GM23338 (cell line): Measurements from ENCODE around the genes HOXA1 and HOXA13.

DNA sequence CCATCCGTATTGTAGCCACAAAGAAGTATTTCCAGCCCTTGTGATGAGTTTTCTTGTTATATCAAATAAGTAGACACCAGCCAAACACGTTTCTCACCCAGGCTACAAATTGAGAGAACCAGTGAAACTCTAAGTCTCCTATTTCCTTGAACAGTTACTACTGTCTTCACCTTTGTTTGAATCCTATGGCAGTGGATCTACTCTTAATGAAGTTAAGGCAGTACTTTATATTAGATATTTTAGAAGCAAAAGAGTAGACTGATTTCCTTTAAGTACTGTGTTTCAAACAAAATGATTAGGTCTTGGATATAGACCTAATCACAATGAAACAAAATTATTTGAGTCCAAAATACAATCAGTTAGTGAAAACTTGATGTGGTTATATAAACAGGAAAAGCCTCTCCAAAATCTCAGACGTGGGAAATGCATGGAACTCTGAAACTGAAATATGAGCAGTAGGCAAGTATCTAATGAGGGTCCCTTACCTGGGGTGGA lies 234.4 kb upstream of the NFE2L3 start:
- PRO-cap: no peak
- RAMPAGE, long total RNA: no peak

DNA sequence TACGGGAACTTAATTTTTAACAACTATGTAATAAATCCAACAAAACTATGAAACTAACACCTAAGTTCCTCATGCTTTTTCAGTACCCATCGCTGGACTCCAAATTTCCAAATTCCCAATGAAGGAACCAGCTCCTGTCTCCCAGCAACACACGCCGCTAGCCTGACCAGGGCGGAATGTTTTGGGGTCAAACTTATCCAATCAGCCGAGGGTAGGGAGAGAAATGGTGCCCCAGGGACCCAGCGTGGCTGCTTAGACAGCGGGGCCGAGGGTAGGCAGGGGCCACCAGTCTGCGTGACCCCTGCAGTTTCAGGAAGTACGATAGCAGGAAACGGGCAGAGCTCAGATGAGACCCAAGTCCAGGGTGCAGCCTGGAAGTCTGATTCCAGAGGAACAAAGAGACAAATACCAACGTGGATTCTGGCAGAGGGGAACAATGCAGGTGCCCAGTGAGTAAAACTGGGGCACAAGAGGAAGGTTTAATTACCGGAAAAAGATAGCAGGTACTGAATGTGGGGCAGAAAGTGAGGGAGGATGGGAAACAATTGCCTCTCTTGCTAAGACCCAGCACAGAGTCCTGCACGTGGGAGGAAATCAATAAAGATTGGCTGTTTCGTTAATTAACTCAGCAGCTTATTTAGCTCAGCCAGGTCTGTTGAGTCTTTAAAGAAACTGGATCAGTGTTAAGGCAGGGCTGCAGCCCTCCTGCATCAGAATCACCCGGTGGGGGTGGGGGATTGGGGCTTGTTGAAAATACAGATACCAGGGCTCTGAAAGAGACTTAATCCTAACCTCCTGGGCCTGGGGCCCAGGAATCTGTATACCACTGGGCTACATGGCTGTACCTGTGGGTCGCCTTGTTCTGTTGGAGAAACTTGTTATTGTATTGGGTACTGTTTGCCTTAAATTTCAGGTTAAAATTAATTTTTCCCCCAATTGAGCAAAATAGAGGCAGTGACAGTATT lies 50.4 kb upstream of the NFE2L3 start:
- PRO-cap: bidirectional peak, plus-strand start at position 324 of the sequence, minus-strand start at position 252 of the sequence; bidirectional peak, plus-strand start at position 377 of the sequence, minus-strand start at position 381 of the sequence
- RAMPAGE, long total RNA: no peak

DNA sequence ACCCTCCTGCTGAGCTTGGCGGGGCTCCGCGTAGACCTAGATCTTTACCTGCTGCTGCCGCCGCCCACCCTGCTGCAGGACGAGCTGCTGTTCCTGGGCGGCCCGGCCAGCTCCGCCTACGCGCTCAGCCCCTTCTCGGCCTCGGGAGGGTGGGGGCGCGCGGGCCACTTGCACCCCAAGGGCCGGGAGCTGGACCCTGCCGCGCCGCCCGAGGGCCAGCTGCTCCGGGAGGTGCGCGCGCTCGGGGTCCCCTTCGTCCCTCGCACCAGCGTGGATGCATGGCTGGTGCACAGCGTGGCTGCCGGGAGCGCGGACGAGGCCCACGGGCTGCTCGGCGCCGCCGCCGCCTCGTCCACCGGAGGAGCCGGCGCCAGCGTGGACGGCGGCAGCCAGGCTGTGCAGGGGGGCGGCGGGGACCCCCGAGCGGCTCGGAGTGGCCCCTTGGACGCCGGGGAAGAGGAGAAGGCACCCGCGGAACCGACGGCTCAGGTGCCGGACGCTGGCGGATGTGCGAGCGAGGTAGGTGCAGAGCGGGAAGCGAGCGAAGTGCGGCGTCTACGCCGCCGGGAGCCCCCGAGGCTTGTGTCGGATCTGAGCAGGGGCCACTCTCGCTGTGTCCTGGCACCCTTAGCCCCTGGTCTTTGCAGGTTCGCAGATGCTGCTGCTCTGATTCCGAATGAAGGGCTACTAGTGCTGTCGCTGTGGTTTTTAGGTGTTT lies 711 bp downstream of the NFE2L3 start:
- PRO-cap: bidirectional peak, plus-strand start outside the sequence, minus-strand start at position 71 of the sequence; bidirectional peak, plus-strand start at position 522 of the sequence, minus-strand start at position 498 of the sequence; bidirectional peak, plus-strand start outside the sequence, minus-strand start at position 678 of the sequence
- RAMPAGE, long total RNA: no peak

GRCh38 chr7:26188538-26189237 lies 11.9 kb downstream of the HNRNPA2B1 start:
- PRO-cap: no peak
- RAMPAGE, long total RNA: no peak

- PRO-cap: unidirectional peak, minus-strand start at chr7:26193868
- RAMPAGE, long total RNA: no peak
Observed at GRCh38 chr7:26193706-26194161, 6.8 kb downstream of the HNRNPA2B1 start.

- PRO-cap: no peak
- RAMPAGE, long total RNA: no peak
Observed at GRCh38 chr7:26346417-26347329, 55.0 kb downstream of the SNX10 start.

DNA sequence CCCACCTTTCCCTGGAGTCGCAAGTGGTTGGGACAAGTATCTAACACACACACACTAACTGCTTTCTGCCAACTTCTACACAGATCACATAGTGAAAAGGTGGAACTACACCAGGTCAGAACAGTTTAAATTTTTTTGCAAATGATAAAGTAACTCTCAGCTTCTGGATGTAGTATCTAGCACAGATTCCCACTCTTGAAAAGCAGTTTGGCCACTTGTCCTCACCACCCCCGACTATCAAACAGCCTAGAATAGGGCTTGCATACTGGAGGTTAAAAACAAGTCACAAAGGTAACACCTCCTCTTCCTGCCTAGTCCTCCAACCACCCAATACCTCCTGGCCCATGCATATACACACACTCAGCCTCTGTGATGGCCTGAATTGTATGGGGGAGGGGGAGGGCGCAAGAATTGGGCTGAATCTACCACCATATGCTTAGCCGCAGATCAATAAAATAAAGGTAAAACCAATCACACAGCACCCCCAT lies 5.7 kb downstream of the SKAP2 start:
- PRO-cap: no peak
- RAMPAGE, long total RNA: no peak

DNA sequence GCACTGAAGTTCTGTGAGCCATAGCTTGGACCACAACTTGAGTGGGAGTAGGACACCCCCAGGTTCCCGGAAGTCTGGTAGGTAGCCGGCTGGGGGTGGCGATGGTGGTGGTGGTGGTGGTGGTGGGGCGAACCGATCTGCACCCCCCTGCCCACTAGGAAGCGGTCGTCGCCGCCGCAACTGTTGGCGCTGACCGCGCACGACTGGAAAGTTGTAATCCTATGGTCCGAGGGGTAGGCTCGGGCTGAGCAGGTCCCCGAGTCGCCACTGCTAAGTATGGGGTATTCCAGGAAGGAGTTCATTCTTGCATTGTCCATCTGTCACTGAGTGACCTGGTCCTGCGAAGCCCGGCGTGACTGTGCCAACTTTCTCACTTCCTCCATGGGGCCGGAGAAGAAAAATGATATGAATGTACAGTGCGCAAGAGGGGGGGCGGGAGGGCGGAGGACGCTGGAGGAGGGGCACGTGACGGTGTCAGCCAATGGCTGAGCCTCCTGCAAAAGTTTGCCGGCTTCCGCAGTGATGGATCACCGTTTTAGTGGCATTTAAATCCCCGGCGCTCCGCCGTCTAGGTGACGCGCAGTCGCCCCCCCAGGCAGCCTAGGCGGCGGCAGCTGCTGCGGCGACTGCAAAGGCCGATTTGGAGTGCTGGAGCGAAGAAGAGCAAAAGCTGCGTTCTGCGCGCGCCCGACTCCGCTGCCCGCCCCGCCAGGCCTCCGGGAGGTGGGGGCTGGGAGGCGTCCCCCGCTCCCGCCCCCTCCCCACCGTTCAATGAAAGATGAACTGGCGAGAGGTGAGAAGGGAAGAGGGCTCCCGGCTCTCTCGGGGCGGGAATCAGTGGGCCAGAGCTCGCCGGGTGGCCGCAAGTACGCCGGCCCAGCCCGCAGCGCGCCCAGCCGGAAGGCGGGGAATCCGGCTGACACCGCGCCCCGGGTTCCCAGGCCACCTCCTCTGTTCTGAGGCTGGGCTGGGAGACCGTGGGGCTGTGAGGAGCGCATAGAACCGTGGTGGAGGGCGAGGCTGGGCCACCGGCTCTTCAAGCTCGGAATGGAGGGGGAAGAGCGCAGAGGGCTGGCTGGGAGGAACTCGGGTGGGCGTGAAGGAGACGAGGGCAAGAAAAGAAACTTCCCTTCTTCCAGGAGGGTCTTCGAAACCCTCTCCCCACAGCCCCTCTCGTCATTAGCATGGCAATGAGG lies at the start of gene HOXA1:
Gene HOXA1 (minus strand): TSS at position 405 of the 1,196 bp plus-strand sequence.
- PRO-cap: unidirectional peak, plus-strand start at position 631 of the sequence
- RAMPAGE, long total RNA: no peak

GRCh38 chr7:27113130-27113684 lies 10.7 kb upstream of the HOXA2 start:
- PRO-cap: no peak
- RAMPAGE, long total RNA: no peak

GRCh38 chr7:27148611-27149238 lies 1.2 kb upstream of the HOXA6 start:
- PRO-cap: no peak
- RAMPAGE, long total RNA: no peak

DNA sequence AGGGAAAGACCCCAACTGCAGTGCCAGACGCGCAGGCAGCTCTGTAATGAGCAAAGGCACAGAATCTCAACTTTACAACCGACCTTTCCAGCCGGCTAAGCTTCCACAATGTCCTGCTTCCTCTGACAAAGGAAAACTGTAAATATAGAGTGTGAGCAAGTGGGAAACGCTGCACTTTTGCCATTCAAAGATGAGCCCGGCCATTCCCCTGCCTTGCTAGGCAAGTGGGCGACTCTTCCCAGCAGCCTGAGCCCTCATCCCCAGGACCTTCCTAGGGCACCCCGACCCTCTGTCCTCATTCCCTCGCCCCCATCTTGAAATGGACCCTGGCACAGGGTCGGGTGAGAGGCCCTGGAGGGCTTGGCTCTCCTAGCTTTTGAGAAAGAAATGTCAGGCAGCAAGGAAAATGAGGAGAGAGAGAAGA lies 1.1 kb downstream of the HOXA7 start:
- PRO-cap: no peak
- RAMPAGE, long total RNA: no peak

- PRO-cap: no peak
- RAMPAGE, long total RNA: no peak
Observed at GRCh38 chr7:27172495-27173571, 1.3 kb downstream of the HOXA10 start.

GRCh38 chr7:27174548-27175079 lies 494 bp upstream of the HOXA10 start:
- PRO-cap: no peak
- RAMPAGE, long total RNA: no peak

DNA sequence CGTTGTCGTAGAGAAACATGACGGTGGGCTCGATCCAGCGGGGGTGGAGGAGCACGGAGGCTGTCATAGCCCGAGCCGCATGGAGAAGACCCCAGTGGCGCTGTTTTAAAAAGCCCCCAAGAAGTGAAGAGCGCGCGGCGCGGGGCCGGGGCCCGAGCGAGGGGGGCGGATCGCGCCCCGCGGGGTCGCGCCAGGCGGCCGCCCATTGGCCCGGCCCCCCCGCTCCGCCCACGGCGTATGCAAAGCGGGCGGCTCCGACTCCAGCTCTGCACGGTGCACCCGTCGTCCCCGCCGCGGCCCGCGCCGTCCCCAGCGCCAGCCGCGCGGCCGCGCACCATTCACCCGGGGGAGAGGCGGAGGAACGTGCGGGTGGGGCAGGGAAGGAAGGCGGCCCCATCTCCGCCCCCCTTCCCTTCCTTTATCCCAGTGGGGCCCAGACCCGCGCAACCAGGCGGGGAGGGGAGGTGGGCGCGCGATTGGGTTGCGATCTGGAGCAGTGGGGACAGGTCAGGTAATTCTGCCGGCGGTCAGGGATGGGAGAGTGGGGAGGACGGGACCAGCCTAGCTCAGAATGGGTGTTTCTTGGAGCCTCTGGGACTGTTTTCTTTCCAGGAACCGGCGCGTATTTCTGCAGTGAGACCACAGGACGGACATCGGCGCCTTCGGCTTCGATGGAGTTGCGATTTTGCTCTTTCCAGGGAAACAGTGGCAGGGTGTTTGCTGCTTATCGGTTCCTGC lies at the start of gene HOXA13:
Gene HOXA13 (minus strand): TSS at position 81 of the 738 bp plus-strand sequence.
- PRO-cap: no peak
- RAMPAGE, long total RNA: no peak

DNA sequence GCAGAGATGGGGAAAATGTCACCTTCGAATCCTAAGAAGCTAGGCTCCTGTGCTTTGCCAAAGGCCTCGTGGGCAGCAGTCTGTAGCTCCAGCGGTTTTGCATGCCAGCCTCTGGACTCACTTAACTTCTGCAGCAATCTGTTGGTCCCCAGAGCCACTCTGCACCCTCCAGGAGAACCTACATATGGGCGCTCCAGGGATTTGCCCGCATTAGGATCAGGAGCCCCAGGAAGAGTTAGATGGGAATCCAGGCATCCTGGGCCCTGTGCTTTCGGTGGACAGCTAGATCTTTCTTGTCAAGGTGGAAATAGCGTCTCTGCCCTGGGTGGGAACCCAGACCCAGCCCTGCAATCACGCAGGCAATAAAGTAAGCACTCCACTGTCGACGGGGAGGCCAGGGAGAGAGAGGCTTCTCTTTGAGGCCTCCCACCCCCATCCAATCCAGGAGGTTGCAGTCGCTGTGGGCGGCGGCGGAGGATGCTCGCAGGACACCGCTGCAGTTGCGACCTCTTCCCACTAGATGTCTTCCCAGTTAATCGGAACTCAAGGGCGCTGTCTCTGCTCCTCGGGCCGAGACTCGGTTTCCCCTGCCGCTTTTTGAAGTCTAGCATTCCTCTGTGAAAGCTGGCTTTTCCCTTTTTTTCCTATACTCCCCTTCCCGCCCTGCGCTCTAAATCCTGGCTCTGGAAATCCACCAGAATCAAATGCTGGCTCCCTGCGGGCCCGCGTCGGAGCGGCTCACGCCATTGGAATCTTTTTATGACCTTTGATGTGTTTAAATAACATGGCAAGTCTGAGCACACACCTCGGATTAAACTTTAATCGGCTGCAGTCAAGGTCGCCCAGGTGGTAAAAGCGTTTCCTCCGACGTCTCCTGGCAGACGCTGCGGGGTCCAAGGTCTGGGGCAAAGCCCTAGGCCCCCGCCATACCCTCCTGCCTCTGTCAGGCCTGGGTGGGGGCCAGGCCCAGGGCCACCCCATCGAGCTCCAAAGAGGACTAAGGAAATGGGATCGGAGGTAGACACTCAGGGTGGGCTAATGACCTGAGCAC lies 10.4 kb upstream of the HOXA13 start:
- PRO-cap: no peak
- RAMPAGE, long total RNA: no peak

DNA sequence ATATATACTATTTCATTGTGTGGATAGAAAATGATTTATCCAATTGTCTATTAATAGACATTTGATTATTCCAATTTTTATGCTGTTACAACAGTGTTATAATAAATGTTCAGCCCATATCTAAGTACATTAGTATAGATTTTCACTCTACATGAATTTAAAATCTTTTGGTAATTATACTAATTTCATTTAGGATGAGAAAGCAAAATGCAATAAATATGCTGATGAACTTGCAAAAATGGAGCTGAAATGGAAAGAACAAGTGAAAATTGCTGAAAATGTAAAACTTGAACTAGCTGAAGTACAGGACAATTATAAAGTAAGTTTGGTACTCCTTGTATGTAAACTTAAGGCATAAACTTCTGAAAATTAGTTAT lies 59.8 kb downstream of the TAX1BP1 start:
- PRO-cap: no peak
- RAMPAGE, long total RNA: no peak

- PRO-cap: no peak
- RAMPAGE, long total RNA: no peak
Observed at GRCh38 chr7:28065833-28066205, 114.8 kb downstream of the JAZF1 start.

DNA sequence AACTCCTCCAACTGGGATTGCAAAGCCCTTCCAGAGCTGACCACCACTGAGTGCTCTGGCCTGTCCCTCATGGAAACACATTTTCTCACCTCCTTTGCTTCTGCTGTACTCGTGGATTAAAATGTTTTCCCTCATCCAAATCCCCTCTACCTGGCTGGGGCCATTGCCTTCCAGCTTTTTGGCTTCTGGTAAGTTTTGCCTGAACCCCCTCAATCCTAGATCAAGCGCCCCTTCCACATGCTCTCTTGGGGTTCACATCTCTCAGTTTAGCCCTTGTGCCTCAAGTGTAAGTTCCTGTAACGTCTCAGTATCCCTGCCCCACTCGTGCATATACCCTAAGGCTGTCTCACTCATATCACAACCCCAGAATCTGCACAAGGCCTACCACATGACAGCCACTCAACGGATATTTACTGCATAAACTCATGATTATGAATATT lies 97.6 kb downstream of the JAZF1 start:
- PRO-cap: no peak
- RAMPAGE, long total RNA: no peak

GRCh38 chr7:28112956-28113705 lies 67.5 kb downstream of the JAZF1 start:
- PRO-cap: no peak
- RAMPAGE, long total RNA: no peak

DNA sequence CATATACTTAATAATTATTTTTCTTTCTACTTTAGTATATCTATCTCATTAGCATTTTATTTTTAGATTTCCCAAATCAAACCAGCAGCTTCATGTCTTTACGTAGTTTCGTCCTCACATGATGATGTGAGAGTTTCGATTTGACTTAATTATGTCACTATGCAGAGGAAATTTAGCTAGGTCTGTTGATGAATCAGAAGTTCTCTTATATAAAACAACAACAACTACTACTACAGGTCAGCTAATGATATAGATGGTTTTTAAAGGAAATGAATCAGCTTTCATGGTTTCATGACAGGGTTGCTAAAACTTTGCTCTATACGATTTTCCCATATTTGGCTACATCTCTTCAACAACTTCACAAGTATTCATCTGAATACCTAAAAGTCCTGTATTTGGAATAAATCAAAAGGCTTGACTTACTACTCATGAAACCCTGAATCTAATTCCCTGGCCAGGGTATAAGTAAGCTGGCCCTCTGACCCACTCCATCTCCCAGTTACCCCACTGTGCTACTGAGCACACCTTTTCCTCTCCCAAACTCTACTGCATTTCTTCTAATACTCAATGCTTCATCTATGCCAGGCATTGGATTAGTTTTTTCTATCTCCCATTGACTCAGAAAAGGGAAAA lies 28.5 kb downstream of the JAZF1 start:
- PRO-cap: no peak
- RAMPAGE, long total RNA: no peak